ENCODE measurements around a stretch of chr2.

- PRO-cap: no peak
Measured at GRCh38 chr2:238790707-238791402, 57.0 kb upstream of the TWIST2 start.

DNA sequence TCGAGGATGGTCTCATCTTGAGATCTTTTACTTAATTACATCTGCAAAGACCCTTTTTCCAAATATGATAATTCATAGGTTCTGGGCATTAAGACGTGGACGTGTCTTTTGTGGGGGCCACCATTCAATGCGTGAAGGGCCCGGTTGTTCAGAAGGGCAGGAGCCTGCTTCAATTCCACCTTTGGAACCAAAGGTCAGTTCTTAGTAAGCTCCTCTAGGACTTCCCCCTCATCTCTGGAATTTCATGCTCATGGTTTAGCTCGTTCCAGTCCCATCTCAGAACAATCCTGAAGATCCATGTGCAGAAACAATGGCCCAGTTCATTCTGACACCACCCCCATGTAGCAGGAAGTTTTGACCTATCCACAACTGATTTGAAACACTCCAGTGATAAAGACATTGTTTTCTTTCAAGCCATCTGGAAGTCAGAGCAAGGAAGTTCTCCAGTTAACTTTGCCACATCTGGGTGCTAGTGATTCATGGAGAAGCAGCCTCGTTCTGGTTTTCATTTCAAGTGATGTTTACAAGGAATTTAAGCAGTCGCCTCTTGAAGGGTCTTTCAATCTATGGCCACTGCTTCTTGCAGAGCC lies 36.7 kb upstream of the TWIST2 start:
- PRO-cap: no peak

DNA sequence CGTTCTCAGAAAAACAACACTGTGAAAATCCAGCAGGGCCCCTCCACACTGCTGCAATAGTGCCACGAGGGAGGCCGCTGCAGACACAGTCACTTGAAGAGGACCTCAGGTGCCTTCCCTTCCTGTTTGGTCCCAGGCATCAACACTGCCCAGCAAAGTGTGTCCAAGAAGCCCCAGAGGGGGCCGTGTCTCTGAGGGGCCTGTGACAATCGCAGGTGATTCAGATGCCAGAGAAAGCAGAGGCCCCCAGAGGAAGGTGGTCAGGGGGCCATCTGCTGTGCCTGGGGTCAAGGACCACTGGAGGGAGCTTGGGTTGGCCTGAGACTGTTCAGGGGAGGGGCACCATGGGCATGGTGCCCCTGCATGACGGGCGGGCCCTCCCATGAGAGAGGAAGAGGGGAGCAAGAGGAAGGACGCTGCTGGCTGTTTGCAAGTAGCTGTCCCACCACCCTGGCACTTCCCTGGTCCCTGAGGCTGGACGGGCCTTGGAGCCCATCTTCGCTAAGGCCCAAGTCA lies 9.0 kb downstream of the TWIST2 start:
- PRO-cap: no peak

DNA sequence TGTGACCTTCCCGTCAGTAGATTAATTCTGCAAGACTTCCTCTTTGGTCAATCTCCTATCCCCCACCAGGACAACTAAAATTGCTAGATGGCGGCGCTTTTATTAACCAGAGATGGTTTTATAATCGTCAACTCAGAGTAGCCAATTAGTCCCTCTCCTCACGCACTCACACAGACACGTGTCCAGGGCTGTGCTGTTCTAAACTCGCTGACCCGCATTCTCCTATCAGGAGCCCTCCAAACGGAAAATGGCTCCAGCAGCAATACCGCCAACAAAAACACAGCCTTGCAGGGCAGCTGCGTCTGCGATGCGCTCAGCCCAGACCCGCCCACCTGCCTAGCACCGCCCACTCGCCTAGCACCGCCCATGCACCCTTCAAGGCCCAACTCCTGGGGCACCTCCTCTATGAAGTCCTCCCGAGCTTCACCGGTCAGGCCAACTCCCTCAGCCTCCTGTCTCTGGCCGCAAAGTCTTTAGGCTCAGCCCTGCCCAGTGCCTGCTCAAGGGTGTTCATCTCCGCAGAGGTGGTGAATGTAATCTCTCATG lies 119.6 kb downstream of the TWIST2 start:
- PRO-cap: no peak

DNA sequence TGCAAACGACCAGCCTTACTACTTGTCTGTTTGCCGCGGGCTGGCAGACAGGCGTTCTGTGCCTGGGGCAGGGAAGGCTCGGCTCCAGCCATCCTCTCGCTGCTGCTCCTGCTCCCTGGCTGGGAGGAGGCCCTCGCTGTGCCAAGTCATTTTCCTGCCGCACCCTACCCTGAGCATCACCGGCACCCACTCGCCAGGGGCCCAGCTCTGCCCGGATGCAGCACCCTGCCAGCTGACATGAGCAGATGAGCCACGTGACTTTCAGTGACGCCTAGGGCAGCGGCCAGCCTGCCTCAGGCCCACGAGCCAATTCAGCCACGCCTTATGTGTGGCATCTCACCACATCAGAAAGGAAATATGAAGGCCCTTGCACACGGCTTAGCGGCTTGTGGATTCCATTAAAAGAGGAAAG lies 250.4 kb downstream of the TWIST2 start:
- PRO-cap: no peak

DNA sequence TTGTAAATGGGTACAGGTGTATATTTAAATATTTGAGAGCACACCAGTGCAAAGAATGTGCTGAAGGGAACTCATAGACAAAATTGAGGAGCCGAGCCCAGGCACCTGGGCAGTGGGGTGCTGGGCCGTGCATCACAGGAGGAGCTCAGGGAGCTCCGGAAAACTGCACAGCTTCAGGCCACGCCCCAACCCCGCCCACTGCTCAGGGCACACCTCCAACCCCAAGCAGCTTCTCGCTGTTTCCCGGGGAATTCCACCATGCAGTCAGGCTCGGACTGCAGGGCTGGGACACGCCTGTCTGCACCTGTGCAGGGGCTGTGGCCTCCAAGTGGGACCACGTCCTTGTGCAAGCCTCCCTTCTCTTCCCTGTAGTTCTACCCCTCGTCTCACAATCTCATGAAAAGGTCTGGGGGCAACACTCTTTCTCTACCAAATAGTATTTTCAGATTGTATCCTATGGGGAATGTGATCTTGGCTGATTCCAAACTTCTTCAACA lies 243.0 kb downstream of the HDAC4 start:
- PRO-cap: no peak

DNA sequence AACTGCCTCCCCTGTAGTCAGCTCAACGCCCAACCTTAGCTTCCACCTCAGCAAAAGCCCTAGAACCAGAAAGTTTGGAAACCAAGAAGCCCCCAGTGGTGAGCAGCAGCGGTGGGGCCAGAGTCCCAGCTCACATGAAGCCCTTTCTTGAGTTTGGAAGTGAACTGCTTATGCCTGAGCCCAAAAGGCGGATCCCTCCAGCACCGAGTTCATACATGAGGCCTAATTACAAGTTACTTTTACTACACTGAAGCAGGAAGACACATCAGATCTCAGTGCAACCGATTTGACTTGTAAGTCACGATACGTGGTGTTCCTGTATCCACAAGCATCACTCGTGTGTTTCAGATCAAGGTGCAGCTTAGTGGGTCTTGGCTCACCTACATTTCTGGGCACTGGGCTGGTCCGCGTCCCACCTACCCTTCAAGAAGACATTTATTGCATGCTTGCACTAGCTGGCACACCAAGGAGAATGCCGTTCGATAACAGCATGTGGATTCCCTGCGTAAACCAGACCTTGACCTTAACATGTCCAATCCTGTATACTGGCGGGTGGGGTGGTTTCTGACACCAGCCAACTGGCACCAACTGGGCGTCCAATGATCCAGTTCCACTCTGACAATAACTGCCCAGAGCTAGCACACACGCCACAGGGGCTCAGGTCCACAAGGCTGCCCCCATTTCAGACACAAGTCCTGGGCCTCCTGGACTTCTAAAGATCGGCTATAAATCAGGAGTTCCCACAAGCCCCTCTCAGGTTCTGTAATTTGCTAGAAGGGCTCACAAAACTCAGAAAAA lies 162.1 kb downstream of the HDAC4 start:
- PRO-cap: bidirectional peak, plus-strand start at position 618 of the sequence, minus-strand start at position 437 of the sequence

- PRO-cap: no peak
Measured at GRCh38 chr2:239252751-239253208, 148.0 kb downstream of the HDAC4 start.

DNA sequence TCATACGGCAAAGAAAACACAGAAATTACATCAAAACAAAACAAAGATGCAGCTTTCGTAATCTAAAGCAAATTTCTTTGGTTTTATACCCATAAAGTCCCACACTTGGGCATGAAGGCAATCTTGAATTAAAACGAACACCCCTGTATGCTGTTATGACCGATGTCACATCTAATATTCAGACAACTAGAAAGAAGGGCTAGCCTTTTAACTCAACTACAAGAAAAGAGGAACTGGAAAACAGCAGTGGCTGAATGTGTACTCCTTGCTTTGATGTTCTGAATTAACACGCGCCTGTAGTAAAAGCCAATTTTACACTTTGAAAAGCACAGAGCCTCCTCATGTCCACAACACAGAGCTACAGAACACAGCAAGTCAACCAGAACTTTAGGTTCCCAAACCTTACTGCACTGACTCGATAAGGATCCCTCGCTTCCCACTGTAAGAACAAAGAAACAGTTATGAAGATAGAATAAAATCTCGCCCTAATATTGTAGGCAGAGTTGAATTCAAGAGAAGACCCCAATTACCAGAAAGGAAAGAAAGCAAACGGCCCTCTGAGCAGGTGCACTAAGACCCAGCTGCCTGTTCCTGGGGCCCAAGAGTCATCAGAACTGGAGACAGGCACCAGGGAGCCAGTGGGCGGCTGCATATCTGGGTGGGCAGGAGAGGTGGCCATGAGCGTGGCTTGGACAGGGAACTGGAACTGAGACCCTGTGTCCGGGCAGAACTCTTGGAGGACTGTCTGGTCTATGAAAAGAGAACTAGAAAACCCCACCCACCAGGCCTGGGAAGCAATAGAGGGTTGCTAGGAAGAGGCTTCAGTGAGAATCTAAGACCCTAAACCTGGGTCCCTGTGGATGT lies 147.4 kb downstream of the HDAC4 start:
- PRO-cap: unidirectional peak, minus-strand start at position 708 of the sequence

GRCh38 chr2:239352060-239352990 lies 48.5 kb downstream of the HDAC4 start:
- PRO-cap: no peak

GRCh38 chr2:239396722-239397883 lies 3.7 kb downstream of the HDAC4 start:
- PRO-cap: no peak

DNA sequence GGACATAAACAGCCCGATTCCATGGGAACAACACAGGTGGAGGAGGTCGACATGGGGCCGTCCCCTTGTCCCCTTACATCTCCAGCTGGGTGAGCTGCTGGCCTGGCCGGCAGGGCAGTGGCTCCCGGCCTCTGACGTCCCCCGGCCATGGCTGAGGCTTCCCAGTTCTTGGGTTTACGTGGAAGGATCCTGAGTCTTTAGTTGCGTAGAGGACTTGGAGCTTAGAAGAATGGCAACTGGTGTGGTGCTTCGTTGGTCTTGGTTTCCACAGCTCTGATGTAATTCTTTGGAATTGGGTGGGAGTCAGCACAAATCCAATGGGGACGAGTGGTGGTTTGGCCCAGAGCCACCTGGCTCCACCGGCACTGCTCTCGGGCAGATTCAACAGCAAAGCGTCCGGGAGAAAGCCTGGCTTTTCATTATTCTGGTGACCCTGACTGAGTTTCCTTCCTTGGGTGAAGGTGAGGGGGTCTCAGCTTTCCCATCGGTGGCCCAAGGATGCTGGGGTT lies 98.4 kb upstream of the HDAC4 start:
- PRO-cap: no peak

GRCh38 chr2:239944829-239945583 lies 80.1 kb downstream of the NDUFA10 start:
- PRO-cap: no peak

DNA sequence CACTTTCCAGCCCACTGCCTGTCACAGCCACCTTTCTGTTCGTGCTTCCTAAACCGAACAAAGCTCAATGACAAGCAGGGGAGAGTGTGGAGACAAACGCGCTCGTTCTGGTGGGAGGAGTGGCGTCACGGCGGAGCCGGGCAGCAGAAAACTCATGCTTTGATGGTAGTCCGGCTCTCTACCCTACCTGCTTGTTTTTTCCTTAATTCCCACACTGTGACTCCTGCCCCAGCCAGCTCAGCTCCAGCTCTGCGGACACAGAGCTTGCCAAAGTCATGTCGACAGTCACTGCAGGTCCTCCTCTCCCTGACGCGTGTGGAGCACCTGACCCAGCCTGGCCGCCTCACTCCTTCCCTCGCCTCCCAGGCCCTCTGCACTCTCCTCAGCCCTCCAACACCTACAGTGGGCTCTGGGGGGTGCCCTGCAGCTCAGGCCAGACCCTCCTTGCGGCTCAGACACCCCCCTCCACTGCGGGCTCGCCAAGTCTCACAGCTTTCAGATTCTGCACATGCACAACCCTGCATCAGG lies 68.4 kb downstream of the NDUFA10 start:
- PRO-cap: no peak

- PRO-cap: unidirectional peak, plus-strand start at chr2:240232784
Measured at GRCh38 chr2:240232495-240232874, 92.0 kb upstream of the OTOS start.

DNA sequence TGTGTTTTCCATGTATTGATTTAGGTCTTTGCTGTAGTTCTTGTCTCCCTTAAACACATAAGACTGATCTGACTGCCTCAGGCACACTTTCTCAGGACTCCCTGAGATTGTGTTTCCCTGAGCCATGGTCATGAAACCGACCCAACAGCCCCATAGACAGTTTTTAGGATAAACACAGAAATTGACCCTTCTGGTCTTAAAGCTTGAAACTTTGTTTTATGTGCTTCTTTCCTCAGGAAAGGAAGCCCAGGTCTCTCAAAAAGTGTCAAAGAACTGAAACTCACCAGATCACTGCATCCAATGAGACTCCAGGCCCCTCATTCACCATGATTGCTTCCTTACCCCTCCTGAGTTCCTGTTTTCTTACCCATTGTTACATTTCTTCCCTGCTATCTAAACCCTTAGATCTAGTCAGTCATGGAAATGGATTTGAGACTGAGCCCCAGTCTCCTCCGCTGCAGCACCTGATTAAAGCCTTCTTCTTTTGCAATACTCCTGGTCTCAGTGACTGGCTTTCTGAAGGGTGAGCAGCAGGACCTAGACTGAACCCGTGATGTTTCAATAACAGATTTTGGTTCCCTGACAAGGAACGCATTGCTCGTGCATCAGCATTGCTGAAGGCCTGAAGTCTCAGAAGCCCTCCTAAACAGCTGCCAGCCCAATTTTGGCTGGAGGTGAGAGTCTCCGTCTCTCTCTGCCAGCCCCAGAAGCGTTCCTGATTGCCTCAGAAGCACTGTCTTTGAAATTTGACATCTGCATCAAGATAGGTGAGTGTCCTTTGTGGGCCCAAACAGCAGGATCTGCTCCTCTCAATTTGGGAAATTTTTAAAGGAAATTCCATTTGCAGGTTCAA lies 17.3 kb downstream of the ANKMY1 start:
- PRO-cap: no peak

DNA sequence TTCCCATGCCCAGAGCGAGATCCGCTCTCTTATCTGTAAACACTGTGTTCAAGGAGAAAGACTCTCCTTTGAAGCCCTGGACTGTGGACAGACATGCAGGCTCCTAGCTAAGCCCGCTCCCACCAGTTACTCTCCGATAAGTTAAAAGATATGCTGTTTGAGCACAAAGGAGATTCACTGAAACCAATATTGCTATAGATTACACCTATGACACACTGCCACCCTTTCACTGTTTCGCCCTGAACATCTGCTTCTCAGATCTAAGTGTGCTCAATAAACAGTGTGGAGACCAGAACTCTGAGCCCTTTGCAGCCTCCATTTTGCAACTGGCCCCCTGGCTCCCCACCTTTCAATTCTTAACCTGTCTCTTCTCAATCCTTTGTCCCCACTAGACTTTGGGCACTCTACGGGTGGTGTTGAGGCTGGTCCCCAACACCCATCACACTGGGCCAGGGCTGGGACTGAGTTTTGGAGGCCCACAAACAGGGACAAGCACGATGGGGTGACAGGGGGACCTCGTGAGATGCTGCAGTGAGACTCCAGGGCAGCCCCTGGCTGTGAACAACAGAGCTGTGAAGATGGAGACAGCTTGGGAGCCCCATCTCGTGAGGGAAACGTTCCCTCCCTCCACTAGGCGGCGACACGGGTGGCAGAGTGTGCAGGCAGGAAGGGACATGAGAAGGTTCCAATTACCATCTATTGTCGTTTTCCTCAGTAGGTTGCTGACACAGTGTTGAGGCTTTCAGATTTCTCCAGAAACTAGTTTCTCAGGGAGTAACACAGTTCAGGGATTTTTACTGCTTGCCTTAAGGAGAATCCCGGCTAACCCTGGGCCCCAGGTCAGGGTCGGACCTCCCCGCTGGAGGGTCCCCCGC lies 1.2 kb downstream of the ANKMY1 start:
- PRO-cap: no peak

- PRO-cap: no peak
Measured at GRCh38 chr2:240578095-240578786, 8.3 kb upstream of the CAPN10 start.

- PRO-cap: bidirectional peak, plus-strand start at chr2:240586385, minus-strand start at chr2:240586306
Measured at GRCh38 chr2:240585711-240586480, 638 bp upstream of the CAPN10 start.

- PRO-cap: no peak
Measured at GRCh38 chr2:240591779-240592564, 5.4 kb downstream of the CAPN10 start.

All from left lobe of liver (tissue), 1 donor.